Prostate gland (tissue), 2 donors: ENCODE measurements around the genes ARMC10 and PSMC2.

- PRO-cap, result no peak
- RAMPAGE, long total RNA, 2 experiments, result no peak in any of the 2 experiments
Observed at GRCh38 chr7:102424631-102425191, 8.7 kb upstream of the ORAI2 start.

DNA sequence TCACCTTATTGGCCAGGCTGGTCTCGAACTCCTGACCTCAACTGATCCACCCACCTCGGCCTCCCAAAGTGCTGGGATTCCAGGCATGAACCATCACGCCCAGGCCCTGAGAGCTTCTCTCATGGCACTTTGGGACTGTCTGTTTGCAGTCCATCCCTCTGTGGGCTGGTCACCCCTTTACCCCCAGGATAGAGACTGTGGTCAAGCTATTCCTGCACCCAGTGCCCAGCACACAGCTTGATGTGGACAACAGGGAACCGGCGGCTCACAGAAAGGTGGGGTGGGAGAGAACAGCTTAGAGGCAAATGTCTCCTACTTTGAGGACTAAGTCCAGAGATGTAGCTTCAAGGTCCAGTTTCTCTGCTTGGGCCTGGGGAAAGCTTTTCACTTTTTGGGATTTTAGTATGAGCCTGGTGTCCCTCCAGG lies 10.3 kb upstream of the RASA4B start:
- PRO-cap, result no peak
- RAMPAGE, long total RNA, 2 experiments, result no peak in any of the 2 experiments

DNA sequence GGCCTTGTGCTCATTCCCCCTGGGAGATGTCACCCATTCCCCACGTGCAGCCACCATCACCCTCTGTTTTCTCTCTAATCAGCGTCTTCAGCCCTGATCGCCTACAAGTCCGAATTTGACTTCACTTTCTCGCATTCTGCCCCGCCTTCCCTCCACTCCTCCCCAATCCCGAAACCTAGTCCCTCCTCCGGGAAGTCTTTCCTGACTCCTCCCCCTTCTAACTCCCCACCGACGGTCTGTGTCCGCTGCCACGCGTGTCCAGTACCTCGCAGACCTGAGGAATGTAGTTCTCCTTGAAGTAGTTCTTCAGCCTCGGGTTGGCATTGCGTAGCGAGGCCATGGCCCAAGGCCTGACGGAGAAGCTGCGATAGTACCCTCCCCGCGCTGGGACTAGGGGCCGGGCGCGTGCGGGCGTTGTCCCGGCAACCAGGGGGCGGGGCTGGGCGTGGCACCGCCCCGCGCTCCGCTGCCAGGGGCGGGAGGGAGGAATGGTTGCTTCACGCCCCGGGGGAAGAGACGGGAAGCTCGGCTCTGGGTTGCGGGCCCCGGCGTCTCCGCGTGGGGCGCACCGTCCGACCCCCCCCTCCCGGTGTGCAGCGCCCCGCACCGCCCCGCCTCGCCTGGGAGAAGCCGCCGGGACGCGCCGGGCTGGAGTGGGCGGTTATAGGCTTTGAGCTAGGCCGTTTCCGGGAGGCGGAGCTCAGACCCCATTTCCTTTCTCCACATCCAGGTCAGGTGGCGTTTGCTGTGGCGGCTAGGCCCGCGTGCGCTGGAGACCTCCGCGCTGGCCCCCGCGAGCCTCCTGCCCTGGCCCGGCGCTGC lies at the start of gene ARMC10:
Gene ARMC10, plus strand, starts transcription at position 710 of the 822 bp plus-strand sequence.
- PRO-cap, result bidirectional peak, plus-strand start at position 738 of the sequence, minus-strand start at position 138 of the sequence
- RAMPAGE, long total RNA, 2 experiments, result start-site peak on the minus strand in 2 of 2 experiments, centred at positions 372 to 379 of the sequence, 9 to 25 reads per replicate

GRCh38 chr7:103106226-103106917 lies 31.4 kb downstream of the ARMC10 start:
- PRO-cap, result no peak
- RAMPAGE, long total RNA, 2 experiments, result no peak in any of the 2 experiments

DNA sequence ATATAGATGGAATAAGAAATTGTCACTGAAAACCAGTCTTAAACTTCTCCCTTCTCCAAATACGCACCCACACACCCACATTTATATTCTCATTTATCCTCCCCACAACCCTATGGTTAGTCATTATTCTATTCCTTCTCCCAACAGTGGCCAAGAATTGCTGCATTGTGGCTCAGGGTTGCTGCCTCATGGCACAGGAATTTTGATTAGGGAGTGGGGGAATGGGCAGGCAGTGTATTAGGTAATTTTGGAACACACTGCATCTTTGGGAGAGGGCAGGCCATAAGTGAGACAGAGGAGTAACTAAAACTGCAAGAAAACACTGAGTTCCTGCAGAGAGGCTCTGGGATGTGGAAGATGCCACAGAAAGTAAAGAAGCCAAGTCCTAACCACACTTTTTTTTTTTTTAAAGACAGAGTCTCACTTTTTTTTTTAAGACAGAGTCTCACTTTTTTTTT lies 35.7 kb downstream of the NAPEPLD start:
- PRO-cap, result no peak
- RAMPAGE, long total RNA, 2 experiments, result no peak in any of the 2 experiments

DNA sequence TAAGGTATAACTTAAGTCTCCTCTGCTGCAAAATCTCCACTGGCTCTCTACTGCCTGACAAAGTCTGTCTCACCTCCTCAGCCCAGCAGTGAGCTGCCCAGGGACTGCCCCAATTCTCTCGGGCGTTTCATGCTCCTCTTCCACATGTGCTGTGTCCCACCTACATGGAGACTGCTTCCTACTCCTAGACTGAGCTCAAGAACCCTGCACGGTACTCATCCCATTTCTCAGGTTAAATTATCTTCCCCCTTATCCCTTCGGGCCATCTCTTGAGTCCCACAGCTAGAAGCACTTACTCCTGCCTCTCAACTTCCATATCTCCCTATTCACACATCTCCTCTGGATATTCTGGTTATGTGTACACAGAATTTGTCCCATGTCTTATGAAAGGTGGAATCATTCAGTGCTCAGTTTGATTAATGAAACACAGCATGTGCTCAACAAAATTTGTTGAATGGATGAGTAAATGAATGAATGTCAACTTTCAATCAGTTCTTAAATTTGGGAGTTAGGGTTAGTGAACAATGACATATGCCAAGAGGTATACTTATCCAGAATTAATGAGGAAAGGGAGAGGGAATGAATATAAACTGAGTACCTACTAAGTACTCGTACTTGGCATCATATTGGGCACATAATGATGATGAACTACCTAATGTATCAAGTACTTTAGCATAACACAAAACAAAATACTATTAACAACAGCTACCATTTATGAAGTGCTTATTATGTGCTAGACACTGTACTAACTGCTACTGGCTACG lies 25.8 kb downstream of the NAPEPLD start:
- PRO-cap, result no peak
- RAMPAGE, long total RNA, 2 experiments, result no peak in any of the 2 experiments

DNA sequence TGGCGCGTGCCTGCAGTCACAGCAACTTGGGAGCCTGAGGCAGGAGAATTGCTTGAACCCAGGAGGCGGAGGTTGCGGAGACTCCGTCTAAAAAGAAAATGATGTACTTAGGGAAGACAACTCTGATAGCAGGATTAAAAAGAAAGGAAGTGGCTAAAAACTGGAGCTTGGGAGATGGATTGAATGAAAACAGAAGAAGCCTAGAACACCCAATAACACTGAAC lies 17.0 kb downstream of the NAPEPLD start:
- PRO-cap, result no peak
- RAMPAGE, long total RNA, 2 experiments, result no peak in any of the 2 experiments

DNA sequence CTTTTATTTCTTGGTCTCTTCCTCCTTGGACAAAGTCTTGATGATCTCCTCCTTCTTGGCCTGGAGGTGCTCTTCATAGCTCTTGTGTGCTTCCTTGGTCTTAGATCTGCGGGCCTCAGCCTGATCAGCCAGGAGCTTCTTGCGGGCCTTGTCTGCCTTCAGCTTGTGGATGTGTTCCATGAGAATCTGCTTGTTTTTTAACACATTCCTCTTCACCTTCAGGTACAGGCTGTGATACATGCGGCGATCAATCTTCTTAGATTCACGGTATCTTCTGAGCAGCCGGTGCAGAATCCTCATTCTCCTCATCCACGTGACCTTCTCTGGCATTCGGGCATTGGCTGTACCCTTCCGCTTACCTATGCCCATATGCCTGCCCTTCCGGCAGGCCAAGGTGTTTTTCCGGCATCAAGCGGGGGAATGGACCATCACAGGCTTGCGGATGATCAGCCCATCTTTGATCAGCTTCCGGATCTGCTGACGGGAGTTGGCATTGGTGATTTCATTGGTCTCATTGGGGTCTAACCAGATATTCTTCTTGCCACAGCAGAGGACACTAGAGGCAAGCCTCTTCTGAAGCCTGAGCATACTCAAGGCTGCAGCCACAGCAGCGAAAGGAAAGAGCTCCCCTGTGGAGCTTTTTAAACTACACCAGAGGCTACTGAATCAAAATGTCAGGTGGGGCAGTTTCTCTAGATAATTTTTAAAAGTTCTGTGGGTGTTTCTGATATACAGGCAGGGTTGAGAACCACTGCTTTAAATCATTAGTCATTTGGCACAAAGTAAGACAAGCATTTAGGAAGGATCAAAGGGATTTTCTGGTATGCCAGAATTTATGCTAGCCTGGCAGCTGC lies 7.3 kb downstream of the NAPEPLD start:
- PRO-cap, result no peak
- RAMPAGE, long total RNA, 2 experiments, result no peak in any of the 2 experiments

DNA sequence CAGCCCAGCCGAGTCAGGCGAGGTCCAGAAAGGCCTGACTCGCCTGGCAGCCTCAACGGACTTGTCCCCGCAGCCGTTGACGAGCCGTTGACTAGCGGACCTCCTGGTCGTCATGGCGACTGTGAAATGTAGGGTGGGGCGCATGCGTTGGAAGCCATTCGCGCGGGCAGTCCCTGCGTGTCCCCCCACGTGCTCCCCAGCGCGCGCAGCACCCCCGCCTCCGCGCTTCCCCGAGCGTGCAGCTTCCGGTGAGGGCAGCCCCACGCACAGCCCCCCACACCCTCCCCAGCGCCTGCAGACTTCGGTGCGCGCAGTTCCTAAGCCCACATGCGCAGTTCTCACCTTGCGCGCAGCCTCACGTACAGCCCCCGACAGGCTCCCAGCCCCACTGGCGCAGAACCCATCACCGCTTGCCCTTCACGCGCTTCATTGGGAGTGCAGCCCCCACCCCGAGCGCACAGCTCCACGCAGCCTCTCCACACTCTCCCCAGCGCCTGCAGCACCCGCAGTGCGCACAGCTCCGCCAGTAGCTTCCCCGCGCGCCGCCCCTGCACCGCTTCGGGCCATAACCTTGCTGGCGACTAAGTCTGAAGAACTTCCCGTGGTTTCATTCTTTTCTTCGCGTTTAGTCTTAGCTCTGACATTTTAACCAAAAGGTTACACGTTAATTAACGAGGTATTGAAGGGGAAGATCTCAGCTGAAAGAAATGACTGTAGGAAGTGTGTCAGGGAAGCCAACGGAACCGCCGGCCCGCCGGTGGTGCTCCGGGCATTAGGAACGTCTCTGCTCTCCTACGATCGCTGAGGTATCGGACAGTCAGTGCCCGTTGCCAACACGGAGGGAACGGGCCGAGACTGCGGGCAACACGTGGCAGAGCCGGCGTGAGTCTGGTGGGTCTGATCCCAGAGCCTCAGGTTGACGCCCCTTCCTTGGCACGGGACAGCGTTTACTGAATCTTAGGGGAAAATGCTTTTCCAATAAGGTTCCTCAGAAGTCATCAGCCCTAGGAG lies 16.7 kb upstream of the PMPCB start:
- PRO-cap, result no peak
- RAMPAGE, long total RNA, 2 experiments, result no peak in any of the 2 experiments

- PRO-cap, result unidirectional peak, plus-strand start at chr7:103347660
- RAMPAGE, long total RNA, 2 experiments, result start-site peak on the plus strand in 2 of 2 experiments, at chr7:103347639-103347690 at its widest, 617 to 1,322 reads per replicate
Observed at GRCh38 chr7:103347275-103348220, at the start of gene PSMC2. TSS of gene PSMC2 (plus strand) at chr7:103347643.

GRCh38 chr7:103369744-103370402 lies 22.4 kb downstream of the PSMC2 start:
- PRO-cap, result no peak
- RAMPAGE, long total RNA, 2 experiments, result no peak in any of the 2 experiments

- PRO-cap, result no peak
- RAMPAGE, long total RNA, 2 experiments, result no peak in any of the 2 experiments
Observed at GRCh38 chr7:103866911-103867254, 122.6 kb downstream of the RELN start.

DNA sequence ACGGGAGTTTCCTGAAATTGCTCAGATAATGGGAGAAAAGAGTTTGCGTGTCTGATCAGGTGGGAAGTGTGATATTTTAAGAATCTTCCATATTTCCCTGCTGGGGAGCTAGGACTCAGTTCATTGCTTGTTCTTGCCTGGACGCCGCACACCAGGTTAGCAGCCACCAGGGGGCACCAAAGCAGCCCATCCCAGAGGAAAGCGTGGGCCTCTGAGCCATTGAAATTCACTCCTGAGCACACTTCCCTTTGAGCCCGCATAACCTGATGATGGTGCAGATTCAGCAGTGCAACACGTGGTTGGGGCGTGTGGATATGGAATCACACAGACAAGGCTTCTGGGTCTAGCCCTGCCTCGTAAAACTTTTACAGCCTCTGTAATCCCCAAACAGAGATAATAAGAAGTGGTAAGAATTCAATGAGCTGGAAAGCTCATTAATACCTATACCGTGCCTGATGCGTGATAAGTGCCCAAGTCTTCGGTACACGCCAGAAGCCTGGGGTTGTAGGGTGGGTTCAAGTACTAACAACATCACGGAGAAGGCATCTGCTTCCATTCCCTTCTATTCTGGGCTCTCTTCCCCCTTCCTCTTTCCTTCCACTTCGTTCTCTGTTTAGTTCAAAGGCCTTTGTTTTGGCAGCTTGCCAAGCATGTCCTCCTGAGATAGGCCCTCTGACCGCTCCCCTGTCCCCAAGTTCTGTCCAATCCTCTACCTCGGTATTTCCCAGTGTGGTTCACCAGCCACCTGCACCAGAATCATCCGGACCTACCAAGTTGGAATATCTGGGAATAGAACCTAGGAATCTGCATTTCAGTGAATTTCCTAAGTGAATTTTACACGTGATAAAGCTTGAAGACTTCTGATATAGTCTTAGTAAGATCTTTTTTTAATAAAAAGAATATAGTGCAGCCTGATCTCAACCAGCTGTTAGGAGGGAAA lies 130.1 kb upstream of the KMT2E start:
- PRO-cap, result no peak
- RAMPAGE, long total RNA, 2 experiments, result no peak in any of the 2 experiments

- PRO-cap, result no peak
- RAMPAGE, long total RNA, 2 experiments, result no peak in any of the 2 experiments
Observed at GRCh38 chr7:105073344-105073963, 59.4 kb downstream of the KMT2E start.

- PRO-cap, result no peak
- RAMPAGE, long total RNA, 2 experiments, result no peak in any of the 2 experiments
Observed at GRCh38 chr7:105499039-105500036, 22.7 kb downstream of the PUS7 start.

DNA sequence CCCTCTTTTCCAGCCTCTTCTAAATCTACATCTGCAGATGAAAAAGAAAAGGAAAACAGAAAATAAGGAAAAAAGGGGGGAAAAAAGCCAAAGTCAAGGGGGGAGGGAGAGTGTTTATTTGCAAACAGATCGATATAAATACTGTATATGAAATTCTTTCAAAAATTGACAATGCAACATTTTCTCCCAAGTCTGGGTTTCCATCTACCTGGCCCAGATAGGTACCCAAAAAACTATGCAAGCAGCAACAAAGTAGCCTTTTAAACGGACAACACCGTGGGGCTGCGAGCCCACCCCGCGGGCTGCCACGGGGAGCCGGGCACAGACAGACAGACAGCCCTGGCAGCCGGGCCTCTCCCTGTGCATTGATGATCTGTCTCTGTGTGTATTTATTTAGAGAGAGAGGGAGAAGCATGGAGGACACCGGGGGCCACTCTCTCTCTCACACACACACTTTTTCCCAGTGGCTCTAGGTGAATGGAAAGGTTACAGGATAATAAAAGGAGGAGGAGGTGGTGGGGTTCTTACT lies 485 bp downstream of the ATXN7L1 start:
- PRO-cap, result unidirectional peak, plus-strand start at position 396 of the sequence
- RAMPAGE, long total RNA, 2 experiments, result no peak in any of the 2 experiments

- PRO-cap, result no peak
- RAMPAGE, long total RNA, 2 experiments, result no peak in any of the 2 experiments
Observed at GRCh38 chr7:106009252-106010252, 46.5 kb downstream of the CDHR3 start.

- PRO-cap, result no peak
- RAMPAGE, long total RNA, 2 experiments, result no peak in any of the 2 experiments
Observed at GRCh38 chr7:106110004-106110471, 2.1 kb downstream of the SYPL1 start.

DNA sequence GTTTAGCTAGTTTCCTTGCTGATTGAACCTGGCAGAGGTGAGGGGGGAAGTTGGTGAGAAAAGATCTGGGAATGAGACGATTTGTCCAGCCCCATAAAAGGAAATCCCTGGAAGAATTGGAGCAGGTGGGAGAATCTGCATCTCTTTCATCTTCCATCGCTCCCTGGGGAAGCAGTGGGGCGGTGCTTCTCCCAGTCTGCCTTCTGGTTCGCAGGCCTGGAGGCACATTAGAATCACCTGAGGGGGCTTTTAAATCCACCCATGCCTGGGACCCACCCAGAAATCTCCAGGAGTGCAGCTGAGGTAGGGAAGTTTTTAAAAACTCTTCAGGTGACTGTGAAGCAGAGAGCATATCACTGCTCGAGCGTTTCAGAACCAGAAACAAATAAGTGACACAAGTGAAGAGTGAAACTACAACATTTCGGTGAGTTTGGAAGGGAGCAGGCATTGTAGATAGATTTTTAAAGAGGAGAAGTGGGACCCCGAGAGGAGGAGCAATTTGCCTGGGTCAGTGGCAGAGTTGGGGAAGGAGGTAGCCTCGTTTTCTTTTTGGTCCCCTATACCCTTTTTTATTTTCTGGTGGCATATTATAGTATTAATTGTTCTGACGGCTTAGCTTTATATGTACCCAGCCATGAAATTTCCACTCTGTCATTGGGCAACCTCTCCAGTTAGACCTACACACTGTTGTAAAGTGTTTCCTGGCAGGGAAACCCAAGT lies 26.8 kb upstream of the SYPL1 start:
- PRO-cap, result no peak
- RAMPAGE, long total RNA, 2 experiments, result no peak in any of the 2 experiments

DNA sequence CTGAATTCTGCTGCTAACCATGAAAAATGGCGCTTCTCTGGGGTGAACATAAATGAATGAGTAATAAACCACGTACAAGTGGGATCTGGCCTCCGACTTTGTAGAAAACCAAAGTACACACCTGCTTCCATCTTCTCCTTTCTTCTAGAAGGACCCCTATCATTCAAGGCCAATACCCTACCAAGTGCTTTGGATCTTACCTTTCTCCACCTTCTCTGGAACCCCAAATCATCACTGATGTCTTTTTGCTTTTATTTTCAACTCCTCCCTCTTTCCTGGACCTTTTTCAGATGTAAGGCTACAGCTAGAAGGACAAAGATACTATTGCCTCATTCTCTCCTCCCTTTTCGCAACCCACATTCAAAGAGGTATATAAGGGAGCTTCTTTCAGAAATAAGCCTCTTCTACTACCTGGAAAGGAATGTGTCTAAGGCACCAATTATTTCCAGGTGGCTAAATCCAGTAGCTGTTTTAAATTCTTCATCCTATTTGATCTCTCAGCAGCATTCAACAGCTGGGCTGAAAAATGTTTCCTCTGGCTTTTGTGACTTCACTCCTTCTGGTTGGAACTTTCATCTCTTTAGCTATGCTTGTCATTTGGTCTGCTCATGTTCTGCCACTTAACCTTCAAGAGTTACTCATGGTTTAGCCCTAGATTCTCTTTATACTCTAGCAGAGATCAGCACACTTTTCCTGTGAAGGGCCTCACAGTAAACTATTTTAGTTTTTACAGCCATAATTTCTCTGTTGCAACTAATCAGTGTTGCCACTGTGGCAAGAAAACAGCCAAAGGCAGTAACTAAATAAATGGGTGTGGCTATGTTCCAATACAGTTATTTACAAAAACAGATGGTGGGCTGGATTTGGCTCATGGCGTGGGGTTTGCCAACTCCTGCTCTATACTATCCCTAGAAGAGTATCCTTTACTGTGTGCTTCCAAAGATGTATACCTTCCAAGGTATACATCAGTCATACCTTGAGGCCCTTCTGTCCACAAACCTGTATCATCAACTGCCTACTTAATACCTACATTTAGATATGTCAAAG lies 37.4 kb downstream of the NAMPT start:
- PRO-cap, result no peak
- RAMPAGE, long total RNA, 2 experiments, result no peak in any of the 2 experiments